RPMI7951 (cell line): ENCODE measurements around the genes TFF3 and RRP1B.

GRCh38 chr21:42315222-42316058 lies at the start of gene TFF3:
Gene TFF3, minus strand, starts transcription at chr21:42315409.
- RAMPAGE, long total RNA = no peak

DNA sequence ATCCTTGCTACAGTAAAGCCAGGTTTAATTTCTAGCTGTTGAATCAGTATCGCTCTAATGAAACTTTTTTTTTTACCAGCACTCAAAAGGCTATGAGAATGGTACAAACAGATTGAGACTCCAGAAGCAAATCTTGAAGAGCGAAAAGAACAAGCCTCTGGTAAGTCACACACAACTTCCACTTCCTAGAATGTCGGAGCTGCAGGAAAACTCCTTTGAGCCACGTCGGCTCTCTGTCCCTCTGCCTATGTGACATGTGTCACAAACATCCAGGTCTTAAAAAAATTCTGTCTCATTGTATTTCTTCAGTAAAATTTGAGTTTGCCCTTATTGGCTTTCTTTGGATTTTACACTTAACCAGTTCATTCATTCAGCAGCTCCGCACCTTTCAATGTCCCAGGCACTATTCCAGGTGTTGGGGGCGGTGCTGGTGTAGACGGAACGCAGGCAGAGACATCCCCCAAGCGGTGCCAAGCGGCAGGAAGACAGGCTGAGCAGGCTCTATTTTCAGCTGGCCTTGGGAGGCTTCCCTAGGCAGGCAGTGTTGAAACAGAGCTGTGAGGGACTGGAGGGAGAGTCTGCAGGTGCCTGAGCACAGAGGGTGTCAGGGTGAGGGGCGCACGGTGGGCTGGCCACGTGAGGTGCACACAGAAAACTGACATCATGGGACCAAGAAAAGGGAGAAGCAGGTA lies 40.5 kb downstream of the SLC37A1 start:
- RAMPAGE, long total RNA = no peak

GRCh38 chr21:42580358-42580907 lies 66.8 kb downstream of the SLC37A1 start:
- RAMPAGE, long total RNA = no peak

DNA sequence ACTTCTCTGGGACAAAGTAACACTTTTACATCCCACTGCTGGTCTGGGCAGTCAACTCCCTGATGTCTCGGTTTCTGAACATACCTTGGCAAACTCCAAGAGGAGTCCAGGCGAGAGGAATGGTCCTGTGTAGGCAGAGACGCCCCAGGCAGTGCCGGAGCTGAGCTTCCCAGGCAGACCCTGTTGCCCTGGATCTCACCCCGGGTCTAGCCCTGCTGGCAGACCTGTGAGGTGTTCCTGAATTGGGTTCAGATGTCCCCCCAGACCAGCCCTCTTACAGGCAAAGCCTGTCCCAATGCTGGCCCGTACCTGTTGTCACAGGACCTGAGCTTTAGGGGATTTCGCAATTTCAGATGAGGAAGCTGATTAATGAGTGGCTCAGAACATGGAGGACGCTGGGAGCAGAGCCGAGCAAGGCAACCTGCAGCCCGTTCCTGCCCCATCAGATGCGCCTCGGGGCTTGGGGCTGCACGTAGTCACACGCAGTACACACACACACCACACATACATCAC lies 38.6 kb upstream of the PDE9A start:
- RAMPAGE, long total RNA = no peak

GRCh38 chr21:42624242-42625054 lies 29.0 kb upstream of the PDE9A start:
- RAMPAGE, long total RNA = no peak

- RAMPAGE, long total RNA = no peak
Measured at GRCh38 chr21:42640418-42640747, 13.0 kb upstream of the PDE9A start.

DNA sequence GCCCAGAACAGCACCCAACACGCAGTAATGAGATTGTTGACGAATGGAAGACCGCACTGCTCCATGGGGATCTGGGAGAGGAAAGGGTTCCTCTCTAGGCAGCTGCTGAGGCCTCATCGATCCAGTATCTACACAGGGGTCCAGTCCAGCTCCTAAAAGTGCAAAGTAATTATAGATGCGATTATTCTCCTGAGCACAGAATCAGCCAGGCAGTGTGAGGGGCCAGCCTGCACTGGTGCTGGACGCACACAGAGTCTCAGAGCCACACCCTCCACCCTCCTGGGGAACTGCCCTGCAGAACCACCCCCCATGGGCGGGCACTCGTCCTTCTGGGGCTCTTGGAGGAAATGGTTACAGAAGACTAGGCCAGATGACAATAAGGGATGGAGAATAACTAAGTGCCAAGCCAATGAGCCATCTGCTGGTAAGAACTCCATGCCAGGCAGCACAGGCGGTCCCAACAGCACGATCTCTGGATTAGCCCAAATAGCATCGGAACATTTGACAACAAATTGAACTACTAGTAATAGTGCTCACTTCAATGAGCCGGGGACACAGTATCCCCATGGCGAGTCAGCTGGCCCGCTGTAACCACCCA lies 1.6 kb upstream of the PDE9A start:
- RAMPAGE, long total RNA = no peak

- RAMPAGE, long total RNA = no peak
Measured at GRCh38 chr21:42723275-42723645, 69.8 kb downstream of the PDE9A start.

- RAMPAGE, long total RNA = no peak
Measured at GRCh38 chr21:42781189-42782477, 97.7 kb downstream of the WDR4 start.

GRCh38 chr21:42837005-42837699 lies 42.2 kb downstream of the WDR4 start:
- RAMPAGE, long total RNA = no peak

DNA sequence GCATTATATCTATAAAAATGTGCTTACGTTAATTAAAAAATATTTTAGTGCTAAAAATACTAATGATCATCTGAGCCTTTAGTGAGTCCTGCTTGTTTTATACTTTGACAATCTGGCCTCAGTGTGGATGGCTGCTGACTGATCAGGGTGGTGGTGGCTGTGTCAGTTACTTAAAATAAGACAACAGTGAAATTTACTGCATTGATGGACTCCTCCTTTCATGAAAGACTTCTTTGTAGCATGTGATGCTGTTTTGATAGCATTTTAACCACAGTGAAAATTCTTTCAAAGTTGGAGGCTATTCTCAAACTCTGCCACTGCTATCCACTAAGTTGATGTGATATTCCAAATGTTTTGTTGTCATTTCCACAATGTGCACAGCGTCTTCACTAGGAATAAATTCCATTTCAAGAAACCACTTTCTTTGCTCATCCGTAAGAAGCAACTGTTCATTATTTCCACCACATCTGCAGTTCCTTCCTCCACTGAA lies 1.9 kb downstream of the PKNOX1 start:
- RAMPAGE, long total RNA = no peak

DNA sequence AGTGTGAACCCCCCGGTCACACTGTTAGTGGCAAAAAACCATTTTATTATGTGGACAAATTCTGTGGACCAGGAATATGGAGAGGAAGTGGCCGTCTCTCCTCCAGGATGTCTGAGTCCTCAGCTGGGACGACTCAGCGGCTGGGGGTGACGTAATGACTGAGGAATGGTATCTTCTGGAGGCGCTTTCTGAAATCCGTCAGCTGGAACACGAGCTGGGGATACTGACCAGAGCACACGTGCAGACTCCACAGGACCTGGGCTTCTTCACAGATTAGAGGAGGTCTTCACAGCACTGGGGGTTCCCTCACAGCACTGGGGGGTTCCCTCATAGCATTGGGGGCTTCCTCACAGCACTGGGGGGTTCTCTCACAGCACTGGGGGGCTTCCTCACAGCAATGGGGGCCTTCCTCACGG lies 18.1 kb downstream of the PKNOX1 start:
- RAMPAGE, long total RNA = no peak

DNA sequence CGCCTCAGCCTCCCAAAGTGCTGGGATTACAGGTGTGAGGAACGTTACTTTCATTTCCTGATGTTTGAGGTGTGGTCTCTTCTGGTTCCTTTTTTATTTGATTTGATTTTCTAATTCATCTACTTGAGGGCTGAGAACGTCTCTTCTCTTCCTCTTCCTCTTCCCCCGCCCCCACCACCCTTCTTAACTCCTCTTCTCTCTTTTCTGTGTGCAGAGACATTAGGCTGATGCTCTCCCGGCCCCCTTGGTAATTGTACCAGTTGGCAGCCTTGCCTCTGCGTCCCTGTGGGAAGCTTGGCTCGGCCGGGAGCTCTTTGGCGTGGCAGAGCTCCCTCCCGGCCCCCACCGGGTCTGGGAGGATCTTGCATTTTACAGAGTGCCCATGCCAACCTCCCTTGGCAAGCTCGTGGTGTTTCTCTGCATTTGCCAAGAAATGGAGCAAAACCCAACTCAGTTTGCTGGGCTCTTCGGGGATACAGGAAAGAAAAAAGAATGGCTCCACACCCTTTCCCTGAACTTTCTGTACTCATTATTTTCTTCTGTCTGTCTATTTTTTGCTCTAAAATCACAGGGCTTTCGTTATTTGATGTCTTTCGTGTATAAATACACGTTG lies 20.0 kb downstream of the CRYAA start:
- RAMPAGE, long total RNA = no peak

DNA sequence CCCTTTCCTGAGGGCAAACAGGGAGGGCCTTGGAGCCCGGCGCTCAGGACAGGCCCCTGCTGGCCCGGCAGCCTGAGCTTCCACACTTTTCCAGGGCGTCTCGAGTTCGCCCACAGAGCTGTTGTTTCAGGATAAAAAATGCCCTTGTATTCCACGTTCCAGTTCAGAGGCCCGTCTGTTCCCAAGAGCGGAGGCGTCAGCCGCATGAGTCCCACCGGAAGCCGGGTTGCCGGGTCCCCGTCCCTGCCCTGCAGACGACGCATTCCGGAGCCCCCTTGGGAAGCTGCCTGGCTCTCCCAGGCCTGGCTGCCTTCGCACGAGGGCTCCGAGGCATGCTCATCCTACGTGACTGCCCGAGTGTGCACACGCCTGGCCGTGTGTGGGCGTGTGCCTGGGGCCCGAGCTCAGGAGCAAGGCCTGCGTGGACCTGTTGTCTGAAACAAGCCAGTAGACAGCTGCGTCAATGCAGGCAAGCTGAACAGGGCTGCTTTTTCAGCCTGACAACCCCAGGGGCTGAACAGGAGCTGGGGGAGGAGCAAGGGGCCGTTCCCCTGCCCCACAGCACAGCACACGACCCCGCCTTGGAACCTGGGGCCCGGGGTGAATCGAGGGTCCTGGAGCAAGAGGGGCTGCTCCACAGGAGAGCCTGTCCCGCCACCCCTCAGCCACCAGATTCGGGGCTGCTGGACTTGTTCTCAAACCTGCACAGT lies 125.8 kb downstream of the SIK1 start:
- RAMPAGE, long total RNA = no peak

DNA sequence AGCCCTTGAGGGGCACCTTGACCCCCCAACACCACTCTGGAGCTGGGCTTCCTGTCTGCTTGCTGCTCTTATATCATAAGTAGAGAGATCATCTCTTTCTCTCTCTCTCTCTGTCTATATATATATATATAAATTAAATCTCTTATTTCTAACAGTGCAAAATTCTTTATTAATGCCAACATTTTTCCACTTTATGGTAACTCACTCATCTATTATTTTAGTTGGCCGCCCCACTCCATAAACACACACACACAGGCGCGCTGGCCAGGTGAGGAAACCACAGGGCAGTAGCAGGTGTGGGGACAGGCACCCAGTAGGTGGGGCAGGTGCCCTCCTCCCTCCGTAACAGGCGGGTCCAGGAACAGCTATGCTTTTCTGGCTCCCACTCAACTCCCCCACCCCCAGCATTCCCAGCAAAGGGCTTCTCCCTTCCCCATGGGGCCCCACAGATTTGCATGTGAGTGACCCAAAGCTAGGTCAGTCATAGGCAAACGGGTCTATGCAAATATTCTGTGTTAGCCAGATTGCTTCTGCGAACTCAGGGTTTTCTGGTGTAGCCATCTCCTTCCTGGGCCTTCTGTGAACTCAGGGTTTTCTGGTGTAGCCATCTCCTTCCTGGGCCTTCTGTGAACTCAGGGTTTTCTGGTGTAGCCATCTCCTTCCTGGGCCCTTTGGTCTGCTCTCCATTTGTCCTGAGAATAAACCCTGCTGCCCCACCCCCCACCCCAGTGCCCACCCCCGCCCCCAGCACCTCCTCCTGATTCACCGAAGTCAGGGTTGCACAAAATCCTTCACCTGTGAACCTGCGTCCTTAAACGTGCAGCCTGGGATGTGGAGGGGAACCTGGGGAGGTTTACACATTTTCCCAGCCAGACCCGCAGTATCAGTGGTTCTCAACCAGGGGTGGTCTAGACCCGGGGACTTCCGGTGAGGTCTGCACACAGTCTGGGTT lies 114.1 kb downstream of the SIK1 start:
- RAMPAGE, long total RNA = no peak

- RAMPAGE, long total RNA = no peak
Measured at GRCh38 chr21:43344018-43344884, 82.7 kb downstream of the SIK1 start.

GRCh38 chr21:43373008-43373864 lies 53.7 kb downstream of the SIK1 start:
- RAMPAGE, long total RNA = no peak

GRCh38 chr21:43603022-43603776 lies 38.2 kb downstream of the H2BC12L start:
- RAMPAGE, long total RNA = no peak

GRCh38 chr21:43615903-43616139 lies 43.5 kb downstream of the HSF2BP start:
- RAMPAGE, long total RNA = no peak

DNA sequence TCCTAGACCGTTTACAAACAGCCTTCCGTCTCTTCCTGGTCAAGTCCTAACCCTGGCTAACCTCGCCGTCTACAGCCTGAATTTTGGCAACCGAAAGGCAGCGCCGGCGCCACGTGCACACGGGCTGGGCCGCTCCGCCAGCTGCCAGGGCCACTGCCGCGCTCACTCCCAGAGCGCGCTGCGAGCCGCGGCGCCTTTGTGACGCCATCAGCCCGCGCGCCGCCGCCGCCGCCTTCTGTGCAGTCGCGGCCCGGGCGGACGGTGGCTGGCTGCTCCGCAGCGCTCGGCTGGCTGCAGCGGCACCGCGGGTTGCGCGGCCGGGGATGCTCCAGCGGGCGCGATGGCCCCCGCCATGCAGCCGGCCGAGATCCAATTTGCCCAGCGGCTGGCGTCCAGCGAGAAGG lies at the start of gene RRP1B:
TSS of gene RRP1B (plus strand) at position 236 of the 404 bp plus-strand sequence.
- RAMPAGE, long total RNA = no peak